Hepatocyte (in vitro differentiated cells and primary cell): ENCODE data around the genes COMP and CERS1.

- RAMPAGE, long total RNA, result no peak
- RRBS, result no CpG with 5 or more reads among the region's 20 CpGs
These were observed 5.8 kb upstream of the GDF15 start for GRCh38 chr19:18380013-18380778.

- RAMPAGE, long total RNA, result no peak
- RRBS, result no CpG with 5 or more reads among the region's 23 CpGs
These were observed 719 bp upstream of the ISYNA1 start for GRCh38 chr19:18438380-18439323.

DNA sequence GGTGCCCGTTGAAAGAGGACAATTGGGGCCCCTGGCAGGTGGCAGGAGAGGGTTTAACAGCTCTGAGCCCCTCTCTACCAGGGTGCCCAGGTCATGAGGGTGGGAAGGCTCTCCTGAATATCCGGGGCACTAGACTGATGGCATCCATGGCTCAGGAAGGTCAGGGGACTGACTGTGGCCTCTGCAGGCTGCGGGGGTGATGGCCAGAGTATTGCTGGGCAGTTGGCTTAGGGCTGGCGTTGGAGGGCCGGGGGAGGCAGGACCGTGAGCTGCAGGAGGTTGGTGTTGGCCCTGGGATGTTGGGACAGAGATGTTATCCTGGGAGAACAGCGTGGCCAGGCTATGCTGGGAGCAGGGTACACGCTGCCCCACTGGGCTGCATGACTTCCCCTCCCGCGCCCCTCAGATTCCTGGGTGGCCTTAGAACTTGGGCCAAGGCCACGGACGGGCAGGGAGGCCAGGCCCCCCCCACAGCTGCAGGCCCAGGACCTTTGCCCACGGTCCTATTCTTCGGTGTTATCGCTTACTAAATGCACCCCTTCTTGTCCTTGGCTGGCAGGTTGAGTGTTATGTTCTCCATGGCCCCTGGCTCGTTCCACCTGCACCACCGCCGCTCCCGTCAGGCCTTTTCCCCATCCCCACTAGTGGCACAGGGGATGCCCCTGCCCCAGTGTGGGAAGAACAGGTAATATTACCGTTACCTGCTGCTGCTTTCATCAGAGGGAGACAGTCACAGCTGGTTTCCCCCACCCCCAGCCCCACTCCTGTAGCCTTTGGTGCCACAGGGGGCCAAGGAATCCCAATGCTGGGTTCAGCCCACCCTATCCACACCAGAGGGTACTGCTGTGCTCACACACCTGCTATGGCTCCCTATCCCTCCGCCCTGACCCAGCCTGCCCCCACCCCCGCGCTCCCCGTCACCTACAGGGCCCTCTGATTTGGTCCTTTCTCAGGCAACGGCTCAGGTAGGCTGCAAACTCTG is 3.2 kb upstream of the ISYNA1 start:
- RAMPAGE, long total RNA, result no peak
- RRBS, result no CpG with 5 or more reads among the region's 25 CpGs

DNA sequence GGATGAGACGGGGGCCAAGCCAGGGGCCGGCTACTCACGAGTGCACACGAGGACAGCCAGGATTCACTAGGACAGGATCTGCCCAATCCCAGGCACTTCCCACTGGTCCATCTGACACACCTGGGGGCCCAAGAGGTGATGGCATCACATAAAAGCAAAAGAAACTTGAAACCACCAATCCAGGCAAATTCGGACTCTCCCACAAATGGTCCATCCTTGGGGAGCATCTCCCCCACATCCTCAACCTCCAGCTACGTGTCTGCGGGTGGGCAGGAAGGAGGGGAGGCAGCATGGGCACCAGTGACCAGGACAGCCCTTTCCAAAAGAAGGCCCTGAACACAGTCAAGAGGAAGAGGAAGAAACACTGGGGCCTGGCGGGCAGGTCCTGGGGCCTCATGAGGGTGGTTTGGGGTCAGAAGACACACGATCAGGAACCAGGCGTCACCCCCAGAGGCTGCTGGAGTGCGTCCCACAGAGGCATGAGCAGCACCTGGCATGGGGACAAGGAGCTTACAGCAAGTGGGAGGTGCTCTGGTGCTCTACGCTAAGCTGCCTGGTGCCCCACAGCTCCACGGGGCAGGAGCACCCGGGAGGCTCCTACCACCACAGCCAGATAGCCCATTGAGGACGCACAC is 20.2 kb downstream of the ELL start:
- RAMPAGE, long total RNA, result no peak
- RRBS, result no CpG with 5 or more reads among the region's 15 CpGs

- RAMPAGE, long total RNA, result no peak
- RRBS, result no CpG with 5 or more reads among the region's 10 CpGs
These were observed 1.9 kb downstream of the ELL start for GRCh38 chr19:18519769-18520476.

DNA sequence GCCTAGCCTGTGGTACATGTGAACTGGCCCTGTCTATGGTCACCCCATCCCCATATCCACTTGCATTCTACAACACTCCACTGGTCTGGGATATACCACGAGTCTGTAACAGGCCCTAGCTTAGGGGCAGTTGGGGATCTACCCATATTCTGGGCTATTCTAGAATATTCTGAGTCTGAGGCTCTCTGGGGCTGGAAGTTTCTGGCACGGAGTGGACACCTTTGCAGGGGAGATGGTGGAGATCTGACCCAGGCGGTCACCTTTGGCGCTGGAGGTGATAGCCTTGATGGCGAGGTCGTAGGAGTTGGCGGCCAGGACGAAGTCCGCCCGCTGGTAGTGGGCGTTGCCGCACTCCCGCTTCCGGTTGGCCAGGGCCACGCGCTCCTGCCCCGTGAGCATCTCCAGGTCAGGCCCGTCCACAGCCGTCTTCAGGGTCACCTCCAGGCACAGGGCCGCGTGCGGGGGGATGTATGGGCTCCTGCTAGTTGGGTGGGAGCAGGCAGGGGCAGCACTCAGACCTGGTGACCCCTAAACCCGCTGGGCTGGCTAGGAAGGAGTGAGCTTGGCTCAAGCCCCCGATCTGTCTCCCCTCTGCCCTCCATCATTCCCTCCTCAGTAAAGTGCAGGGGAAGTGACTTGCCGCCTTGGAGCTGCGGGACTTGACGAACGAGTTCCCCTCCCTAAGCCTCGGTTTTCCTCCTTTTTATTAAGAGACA is 5.3 kb downstream of the FKBP8 start:
- RAMPAGE, long total RNA, result no peak
- RRBS, result no CpG with 5 or more reads among the region's 29 CpGs

DNA sequence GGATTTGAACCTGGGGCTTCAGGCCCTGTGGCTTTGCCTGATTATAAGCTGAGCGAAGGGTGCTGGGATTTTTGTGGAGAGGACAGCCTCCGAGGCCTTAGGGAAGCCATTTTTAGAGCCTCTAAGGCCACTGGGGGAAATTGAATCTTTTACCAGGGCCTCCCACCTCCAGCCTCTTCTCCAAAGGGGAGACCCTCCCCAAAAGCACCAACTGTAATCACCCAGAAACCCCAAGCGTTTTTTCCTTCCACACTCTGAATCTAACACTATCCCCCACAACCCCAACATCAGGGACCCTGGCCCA is 1.1 kb downstream of the FKBP8 start:
- RAMPAGE, long total RNA, result no peak
- RRBS, result no CpG with 5 or more reads among the region's 3 CpGs

- RAMPAGE, long total RNA, result no peak
- RRBS, result no CpG with 5 or more reads among the region's 12 CpGs
These were observed 1.7 kb downstream of the UBA52 start for GRCh38 chr19:18573183-18573985.

- RAMPAGE, long total RNA, result no peak
- RRBS, result no CpG with 5 or more reads among the region's 19 CpGs
These were observed 5.1 kb downstream of the UBA52 start for GRCh38 chr19:18576538-18577471.

DNA sequence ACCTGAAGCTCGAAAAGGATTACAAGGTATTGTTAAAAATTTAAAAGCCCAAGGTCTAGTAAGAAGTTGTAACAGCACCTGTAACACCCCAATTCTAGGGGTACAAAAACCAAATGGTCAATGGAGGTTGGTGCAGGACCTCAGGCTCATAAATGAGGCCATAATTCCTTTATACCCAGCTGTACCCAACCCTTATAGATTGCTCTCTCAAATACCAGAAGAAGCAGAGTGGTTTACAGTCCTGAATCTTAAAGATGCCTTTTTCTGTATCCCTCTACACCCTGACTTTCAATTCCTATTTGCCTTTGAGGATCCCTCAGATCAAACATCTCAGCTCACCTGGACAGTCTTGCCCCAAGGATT is 7.5 kb upstream of the REX1BD start:
- RAMPAGE, long total RNA, result no peak
- RRBS, result no CpG with 5 or more reads among the region's 1 CpG

- RAMPAGE, long total RNA, result no peak
- RRBS, result 26% methylated on average over 5 of the region's 29 CpGs
These were observed 8.0 kb downstream of the REX1BD start for GRCh38 chr19:18596591-18597057.

- RAMPAGE, long total RNA, result no peak
- RRBS, result 3% methylated on average over 21 of the region's 59 CpGs
These were observed 1.0 kb upstream of the TMEM59L start for GRCh38 chr19:18611444-18612202.

GRCh38 chr19:18765073-18765618 is 26.0 kb downstream of the COMP start:
- RAMPAGE, long total RNA, result no peak
- RRBS, result no CpG with 5 or more reads among the region's 8 CpGs

DNA sequence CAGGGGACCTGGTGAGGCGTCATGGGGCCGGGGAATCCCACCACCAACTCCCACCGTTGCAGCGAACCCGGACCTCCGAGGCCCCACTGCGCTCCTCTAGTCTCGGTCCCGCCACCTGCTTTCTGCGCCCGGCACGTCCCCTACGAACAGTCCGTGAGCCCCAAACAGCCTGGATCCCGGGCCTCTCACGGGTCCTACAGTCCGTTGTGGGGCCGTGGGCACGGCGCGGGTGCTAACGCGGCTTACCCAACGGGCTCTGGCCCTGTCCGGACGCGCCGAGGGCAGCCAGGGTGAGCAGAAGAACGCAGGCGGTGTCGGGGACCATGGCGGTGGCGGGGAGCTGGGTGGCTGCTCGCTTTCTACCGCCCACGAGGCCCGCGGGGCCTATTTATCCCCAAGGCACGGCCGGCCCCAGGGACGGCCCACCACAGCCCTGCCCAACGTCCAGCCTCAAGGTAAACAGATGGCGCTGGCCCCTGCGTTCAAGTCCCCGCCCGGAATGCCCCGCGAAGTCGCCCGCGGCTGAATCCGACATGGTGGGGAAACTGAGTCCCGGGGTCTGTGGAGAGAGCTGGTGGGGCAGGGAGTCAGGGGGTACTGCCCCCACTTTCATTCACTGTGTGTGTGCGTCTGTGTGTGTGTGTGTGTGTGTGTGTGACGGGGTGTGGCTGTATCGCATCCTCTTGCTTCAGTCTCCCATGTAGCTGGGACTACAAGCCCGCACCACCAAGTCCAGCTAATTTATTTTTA is at the start of gene COMP:
TSS of gene COMP (minus strand) at position 361 of the 750 bp plus-strand sequence.
- RAMPAGE, long total RNA, result no peak
- RRBS, result 11% methylated on average over 32 of the region's 57 CpGs

GRCh38 chr19:18866607-18867794 is 29.0 kb downstream of the CERS1 start:
- RAMPAGE, long total RNA, result no peak
- RRBS, result 96% methylated on average over 4 of the region's 67 CpGs

DNA sequence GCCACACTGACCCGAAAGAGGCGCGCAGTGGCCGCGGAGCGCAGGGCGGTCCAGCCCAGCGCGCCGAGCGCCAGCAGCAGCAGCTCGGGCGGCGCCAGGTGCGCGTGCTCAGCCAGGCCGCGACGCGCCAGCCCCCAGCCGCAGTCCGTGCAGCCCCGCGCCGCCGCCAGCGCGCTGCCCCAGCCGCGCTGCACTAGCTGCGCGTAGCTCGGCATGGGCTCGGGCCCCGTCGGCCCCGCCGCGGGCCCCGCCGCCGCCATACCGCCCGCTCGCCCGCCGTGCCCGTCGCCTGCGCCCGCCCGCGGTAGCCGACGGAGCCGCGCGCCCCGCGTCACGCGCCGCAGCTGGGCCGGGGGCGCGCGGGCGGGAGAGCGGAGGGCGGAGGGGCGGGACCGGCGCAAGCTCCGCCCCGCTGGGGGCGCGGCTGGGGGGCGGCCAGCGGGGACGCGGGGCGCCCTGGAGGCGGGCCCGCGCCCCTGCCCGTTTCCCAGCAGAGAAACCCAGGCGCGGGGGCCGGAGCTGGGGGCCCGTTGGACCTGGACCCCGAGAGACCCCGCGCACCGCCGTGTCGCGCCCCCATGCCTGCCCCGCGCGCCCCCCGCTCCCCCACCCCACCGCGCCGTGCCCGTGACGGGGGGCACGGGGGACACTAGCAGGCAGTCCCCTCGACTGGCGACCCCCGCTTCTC is at the start of gene CERS1:
TSS of gene CERS1 (minus strand) at position 346 of the 688 bp plus-strand sequence.
- RAMPAGE, long total RNA, result no peak
- RRBS, result 5% methylated on average over 9 of the region's 110 CpGs

DNA sequence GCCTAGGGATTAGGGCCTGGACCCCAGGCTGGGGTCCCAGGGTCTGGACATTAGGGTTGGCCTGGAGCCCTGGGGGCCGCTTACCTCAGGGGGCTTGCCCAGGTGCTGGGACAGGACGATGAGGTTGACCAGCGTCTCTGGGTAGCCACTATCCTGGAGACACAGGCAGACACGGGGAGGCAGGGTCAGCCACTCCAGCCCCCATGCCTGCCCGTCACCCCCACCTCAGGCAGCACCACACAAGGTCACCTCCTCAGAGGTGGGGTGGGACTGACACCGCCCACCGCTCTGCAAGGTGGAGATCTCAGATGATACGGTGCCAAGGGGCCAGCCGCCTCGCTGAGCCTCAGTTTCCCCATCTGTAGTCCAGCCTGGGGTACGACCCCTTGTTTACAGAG is 4.3 kb upstream of the CERS1 start:
- RAMPAGE, long total RNA, result no peak
- RRBS, result no CpG with 5 or more reads among the region's 11 CpGs

DNA sequence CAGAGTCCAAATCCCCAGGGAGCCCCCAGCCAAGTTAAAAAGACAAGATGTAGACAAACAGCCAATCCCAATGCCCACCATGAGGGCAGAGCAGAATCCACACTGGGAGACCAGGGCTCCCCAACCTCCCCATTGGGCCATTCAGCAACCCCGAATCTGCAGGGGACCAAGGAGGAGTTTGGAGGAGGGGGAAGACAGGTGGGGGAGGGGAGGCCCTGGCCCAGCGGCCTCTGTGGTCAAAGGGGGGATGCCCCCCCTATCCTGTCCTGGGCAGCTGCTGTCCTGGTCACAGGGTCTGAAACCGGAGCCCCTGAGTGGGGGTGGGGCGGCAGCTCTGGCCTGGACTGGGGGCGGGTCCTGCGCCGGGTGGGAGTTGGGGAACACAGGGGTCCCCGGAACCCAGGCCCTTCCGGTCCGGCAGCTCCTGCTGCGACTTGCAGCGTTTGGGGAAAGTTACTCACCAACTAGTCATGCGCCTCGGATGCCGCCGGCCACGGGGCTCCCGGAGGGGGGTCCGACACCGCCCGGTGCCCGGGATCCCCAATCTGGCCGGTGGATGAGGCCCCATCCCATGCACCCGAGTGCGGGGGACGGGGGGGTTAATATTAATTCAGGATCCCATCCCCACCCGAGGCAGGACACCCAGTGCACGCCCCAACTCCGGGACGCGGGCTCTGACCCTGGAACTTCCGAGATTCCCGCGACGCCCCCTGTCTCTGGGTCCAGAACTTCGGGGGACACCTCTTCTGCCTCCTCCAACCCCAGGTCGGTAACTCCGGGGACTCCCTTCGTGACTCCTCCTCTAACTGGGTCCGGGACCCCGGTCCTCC is 942 bp downstream of the HOMER3 start:
- RAMPAGE, long total RNA, result no peak
- RRBS, result 5% methylated on average over 26 of the region's 41 CpGs

DNA sequence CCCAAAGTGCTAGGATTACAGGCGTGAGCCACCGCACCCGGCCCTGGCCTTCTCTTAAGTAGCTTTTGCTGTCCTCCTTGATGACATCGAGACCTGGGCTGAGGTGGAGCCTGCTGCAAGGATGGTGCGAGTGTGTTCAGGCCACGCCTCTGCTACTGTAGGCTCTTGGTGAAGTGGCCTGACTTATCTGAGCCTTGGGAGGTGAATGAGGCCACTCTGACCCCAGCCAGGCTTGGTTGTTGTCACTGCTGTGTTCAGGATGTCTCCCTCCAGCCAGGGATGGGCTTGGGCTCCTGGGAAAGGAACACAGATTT is 3.0 kb upstream of the SLC25A42 start:
- RAMPAGE, long total RNA, result no peak
- RRBS, result no CpG with 5 or more reads among the region's 6 CpGs

DNA sequence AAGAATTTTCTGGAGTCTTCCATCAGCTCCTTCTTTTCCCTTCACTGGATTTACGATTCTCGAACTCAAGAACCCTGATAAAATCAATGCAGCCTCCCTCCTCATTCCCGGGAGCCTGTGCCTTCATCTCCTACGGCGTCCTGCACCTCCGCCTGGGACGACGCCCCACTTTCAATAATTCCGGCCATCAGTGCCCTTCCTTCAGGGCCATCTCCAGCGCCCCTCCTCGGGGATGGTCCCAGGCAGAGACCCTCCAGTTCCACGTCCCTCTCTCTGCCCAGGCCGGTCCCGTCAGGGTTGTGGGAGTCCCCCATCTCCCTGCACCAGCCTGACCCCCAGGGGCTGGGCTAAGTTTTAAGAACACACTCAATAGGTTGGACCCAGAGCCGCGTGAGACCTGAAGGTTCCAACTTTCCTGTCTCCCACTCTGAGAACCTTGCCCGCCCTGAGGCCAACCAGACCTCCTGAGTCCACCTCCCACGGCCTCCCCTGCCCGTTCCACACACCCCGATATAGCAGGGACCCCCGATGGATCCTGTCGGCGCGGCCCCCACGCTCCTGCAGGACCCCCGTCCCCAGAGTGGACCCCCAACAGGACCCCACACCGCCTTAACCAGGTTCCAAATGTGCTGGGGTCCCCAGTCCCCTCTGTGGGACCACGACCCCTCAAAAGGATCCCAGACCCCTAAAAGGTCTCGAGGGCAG is 649 bp downstream of the TMEM161A start:
- RAMPAGE, long total RNA, result no peak
- RRBS, result 27% methylated on average over 9 of the region's 29 CpGs